NB4 (cell line): ENCODE measurements around a stretch of chr1.

DNA sequence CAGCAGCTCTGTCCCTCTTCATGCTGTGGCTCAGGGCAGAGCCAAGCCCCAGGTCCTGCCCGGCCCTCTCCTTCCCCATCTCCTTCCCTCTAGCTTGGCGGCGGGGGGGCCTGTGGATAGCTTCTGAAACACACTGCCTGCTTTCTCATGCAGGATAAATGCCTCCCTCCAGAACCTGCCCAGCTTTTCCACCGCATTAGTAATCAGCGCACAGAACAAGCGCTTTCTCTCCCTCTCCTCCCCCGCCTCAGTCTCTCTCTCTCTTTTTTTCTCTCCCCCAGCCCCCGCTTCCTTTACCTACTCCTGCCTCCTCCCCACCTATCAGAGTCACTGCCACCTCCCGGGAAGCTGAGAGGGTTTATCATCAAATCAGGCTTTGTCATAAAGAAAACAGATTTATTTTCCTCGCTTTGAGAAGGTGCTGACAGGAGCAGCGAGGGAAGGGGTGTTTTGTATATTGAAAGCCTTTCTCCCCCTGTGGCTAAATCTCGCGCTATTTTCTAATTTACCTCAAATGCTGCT, 20.1 kb downstream of the OPTC start:
- RRBS, result no CpG with 5 or more reads among the region's 13 CpGs

DNA sequence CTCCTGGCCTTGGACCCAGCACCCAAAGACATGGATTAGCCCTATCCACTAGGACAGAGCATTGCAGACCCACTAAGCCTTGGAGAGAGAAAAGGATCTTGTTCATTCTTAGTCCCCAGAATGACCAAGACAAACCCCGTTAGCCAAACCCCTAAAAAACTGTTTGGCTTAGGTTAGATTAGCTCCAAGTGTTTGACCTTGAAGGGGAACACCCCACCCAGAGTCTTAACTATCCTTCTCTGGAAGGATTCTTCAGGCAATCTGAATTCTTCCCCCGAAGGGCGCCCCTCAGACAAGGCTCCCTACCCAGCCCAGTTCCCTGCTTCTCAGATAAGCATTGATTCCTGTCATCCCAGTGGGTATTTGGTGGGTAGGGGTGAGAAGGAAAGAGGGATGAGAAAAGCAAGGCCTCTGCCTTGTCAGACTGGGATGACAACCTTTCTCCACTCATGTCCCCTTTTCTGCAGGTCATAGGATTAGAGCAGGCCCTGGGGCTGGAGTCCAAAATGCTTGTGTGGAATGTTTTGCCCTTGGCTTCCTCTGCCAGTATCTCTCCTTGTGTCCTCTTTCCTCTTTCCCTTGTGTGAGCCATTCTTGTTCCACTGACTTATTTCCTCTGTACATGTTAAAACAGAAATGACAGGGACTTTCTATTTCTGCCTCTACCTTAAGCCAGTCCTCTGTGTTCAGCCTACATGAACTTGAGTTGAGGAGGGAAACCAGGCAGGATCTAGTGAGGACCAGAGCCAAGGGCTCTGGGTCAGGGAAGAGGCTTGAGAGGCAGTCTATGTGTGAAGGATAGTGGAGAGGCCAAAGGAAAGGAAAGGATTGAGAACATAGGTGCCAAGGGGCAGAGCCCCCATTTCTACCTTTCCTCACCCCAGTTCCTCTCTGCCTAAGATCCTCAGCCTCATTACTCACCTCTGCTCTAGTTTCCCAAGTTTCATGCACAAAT, 4.0 kb downstream of the ATP2B4 start:
- RRBS, result no CpG with 5 or more reads among the region's 3 CpGs

GRCh38 chr1:203645021-203645490, 18.4 kb downstream of the ATP2B4 start:
- RRBS, result no CpG with 5 or more reads among the region's 1 CpG

DNA sequence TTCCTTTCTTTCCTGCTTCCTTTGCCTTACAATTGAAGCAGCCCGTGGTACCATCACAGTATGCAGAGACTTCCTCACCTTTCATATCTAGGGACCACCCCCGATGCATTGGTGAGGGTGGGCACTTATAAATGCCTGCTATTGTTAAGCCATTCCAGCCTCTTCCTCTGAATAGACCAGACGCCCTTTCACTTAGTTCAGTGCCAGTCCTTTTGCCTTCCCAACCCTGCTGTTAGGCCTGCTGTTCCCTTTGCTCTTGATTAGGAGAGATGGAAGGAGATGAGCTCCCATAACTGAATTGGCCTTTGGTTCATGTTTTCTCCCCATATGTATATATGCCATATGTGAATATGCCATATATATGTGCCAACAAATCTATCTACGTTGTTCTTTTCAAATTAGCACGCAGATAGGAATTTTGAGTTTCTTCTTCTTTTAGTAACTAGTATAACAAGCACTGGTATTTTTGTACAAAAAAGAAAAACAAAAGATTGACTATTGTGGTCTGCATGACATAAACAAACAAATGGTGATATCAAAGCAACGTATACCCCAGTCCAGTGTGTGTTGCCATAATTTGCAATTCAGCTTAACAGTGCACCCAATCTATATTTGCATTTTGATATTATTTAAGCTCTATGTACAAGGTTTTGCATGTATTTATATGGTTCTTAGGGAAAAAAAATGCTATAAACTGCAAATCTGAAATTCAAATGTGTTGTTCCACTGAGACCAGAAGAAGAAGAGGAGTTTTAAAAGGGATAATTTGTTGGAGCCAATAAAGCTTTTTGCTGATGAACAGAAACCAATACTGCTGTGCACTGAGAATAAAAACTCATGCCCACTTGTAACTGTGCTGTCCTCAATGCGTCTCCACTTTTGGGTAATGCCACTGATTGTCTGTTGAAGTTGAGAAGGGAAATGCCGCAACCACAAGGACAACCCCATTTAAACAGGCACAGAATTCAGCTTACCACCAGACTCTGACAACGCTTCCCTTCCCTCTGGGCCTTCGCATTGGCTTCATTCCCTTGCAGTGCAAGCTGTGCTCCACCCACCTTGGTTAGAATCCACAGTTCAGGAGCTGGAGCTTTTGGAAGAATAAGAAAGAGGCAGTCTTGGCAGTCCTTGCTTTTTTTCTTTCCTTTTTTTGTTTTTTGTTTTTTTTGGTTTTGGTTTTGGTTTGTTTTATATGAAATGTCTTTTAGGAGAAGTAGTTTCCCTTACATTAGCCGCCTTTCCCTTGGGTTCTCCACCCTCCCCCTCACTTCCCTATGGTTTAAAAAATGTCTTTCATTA, 21.3 kb upstream of the LAX1 start:
- RRBS, result no CpG with 5 or more reads among the region's 11 CpGs

- RRBS, result no CpG with 5 or more reads among the region's 9 CpGs
These were observed 6.8 kb downstream of the LAX1 start for GRCh38 chr1:203771748-203772284.

- RRBS, result no CpG with 5 or more reads among the region's 10 CpGs
These were observed 28.4 kb downstream of the ZBED6 start for GRCh38 chr1:203823871-203824201.

- RRBS, result no CpG with 5 or more reads among the region's 11 CpGs
These were observed 14.2 kb upstream of the SNRPE start for GRCh38 chr1:203846981-203847821.

DNA sequence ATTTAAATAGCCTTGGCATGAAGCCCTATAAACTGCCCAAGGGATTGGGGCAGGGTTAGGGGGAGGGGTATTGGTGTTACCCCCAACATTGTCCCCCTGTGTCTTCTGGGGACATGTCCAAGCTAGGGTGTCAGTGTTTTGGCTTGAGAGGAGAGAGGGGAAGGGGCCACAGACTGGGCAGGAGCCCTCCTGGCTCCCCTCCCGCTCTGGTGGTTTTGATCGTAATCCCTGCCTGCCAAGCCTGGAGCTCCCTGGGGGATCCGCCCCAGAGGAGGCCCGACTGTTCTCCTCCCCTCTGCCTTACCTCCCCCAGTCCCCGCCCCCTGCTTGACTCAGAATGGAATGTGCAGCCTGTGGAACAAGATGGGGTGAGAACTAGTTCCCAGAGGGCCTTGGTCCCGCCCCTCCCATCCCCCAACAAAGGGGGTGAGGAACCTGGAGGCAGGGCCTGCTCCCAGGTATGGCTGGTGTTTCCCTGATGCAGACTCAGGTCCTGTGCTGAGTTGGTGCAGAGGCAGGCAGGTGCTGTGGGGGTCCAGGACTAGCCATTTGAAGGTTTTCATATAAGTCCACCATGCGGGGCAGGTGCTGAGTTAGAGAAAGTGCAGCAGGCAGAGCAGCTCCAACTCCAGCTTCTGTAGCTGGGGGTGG, 7.4 kb downstream of the SOX13 start:
- RRBS, result no CpG with 5 or more reads among the region's 7 CpGs

DNA sequence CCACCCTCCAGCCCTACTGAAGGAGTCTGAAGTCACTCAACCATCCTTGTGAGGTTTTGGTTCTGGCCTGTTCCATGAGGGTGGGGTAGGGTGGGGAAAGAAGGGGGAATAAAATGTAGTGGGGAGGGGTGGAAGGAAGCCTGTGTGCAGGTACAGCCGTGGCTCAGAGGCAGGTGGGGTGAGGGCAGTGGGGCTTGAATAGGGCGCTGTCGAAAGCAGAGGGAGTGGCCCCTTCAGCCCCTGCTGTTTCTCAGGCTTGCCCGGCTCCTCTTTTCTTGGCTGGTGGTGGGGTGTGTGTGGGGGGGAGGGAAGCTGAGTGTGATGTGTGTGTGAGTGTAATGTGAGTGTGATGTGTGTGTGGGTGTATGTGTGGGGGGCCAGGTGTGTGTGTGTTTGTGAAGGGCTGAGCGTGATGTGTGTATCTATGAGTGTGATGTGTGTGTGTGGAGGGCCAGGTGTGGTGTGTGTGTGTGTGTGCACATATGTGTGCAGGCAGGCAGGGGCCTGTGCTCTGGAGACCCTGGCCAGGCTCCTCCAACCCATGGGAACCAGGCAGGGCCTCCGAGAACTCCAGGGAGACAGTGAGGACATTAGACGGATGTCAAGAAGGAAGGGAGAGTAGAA, 9.0 kb downstream of the SOX13 start:
- RRBS, result no CpG with 5 or more reads among the region's 7 CpGs

DNA sequence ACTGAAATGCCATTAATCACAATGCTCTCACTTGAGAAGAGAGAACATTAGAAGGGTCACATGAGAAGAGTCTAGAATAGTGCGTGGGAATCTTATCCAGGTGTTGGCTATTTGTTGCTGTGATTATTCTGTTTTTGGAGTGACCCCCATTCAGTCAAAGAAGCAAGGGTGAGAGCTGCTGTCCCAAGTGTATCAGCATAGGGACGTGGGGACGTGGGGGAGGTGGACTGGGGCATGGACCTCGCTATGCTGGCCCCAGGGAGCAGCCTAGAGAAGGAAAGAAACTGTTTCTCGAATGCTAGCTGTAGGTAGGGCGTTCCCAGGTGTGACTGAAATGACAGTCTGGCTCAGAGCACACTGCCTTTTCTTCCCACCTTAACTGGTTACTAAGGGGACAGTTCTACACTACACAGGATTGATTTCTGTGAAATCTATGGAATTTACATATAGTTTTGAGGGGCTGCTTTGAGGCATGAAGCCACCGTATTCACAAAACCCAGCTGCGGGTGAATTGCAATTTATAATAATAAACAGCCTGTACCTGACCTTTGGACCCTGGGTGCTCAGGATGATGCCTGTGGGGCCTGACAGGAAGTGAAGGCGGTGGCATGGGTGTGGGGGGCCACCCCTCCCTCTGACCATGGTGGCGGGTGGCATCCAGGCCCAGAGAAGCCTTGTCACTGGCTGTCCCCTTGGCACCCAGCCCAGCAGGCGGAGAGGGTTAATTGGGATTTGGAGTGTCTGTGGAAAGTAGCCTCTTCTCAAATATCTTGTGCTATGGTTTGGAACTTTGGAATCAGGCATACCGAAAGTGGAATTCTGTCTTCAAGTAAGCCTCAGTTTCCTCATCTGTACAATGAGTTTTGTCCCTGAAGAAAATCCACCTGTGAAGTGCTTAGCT, 20.2 kb downstream of the SOX13 start:
- RRBS, result no CpG with 5 or more reads among the region's 12 CpGs

- RRBS, result no CpG with 5 or more reads among the region's 19 CpGs
These were observed 31.5 kb downstream of the SOX13 start for GRCh38 chr1:204103973-204105205.

- RRBS, result no CpG with 5 or more reads among the region's 3 CpGs
These were observed 23.4 kb downstream of the ETNK2 start for GRCh38 chr1:204128504-204128826.

DNA sequence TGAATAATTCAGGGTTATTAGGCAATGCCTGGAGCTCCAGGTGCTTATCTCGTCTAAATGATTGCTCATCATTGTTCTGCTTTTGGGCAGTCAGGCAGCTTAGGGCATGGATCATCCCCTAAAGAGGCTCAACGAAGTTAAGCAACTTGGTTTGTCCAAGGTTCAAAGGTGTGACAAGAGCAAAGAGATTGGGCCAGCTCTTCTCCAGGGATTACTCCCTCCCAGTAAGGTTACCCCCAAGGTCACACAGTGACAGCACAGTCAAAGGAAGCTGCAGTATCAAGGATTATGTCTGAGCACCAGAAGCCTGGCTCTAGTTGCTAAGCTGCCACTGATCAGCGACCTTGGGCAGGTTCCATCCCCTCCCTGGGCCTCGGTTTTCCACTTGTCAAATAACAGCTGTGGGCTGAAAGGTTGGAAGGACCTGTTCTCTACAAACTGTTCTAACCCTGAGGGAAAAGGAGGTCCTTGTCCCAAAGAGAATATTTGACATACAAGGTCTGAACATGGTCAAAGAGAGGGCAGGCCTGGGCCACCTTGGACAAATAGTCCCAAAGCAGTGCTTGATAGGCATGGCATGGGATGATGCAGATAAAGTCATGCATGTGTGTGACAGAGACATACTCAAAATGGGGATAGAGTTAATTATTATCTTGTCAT, 6.7 kb downstream of the ETNK2 start:
- RRBS, result no CpG with 5 or more reads among the region's 4 CpGs

- RRBS, result no CpG with 5 or more reads among the region's 5 CpGs
These were observed 6.2 kb downstream of the ETNK2 start for GRCh38 chr1:204145707-204146047.

DNA sequence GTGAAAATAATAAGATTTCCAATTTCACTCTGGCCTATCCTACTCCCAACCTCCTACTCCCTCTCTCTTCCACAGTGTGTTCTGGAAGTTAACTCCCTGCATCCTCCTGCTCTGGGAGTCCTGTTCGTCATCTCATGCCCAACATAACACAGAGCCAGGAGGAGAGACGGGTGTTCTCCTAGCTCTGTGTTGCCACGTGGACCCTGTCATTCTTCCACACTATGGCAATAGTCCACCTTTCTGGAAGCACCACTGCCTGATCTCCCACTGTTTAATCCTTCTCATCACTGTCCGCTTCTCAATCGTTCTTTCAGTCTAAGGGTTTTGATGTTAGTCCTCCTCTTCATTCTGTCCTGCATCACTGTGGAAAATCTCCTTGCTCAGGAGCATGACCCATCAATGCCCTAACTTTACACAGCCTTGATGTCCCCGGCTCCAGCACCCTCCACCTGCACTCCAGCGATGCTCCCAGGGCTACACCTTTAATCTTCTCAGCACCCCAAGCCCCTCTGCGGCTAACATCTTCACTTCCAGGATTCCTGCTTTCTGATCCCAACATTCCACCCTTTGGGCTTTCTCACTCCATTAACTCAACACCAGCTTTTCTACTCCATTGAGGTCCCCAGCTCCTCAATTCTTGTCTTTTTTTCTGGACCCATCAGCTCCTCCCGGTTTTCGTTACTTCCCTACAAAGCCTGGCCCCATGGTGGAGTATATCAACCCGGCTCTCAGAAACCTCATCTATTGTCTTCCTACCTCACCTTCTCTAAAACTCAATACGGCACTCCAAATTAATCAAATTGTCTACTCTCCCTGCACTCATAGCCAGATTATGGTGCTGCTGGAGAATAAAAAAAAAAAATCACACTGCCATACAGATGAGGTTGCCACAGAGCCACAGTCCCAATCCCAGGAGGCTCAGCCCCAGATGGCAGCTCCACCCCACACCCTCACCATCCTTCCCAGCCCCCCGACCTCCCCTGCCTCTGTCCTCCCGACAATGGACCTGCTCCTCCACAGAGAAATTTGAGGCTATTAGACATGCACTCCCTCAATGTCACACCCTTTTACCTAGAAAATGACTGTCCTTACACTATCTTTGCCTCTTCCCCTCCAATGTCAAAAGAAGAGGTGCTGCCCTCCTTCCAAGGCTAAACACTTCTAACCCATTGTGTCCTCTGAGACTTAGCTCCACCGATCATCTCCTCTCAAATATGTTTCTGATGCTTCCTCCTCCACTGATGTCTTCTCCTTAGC, 55.2 kb upstream of the GOLT1A start:
- RRBS, result no CpG with 5 or more reads among the region's 15 CpGs

- RRBS, result 97% methylated on average over 5 of the region's 11 CpGs
These were observed 59.4 kb upstream of the GOLT1A start for GRCh38 chr1:204273042-204273727.

DNA sequence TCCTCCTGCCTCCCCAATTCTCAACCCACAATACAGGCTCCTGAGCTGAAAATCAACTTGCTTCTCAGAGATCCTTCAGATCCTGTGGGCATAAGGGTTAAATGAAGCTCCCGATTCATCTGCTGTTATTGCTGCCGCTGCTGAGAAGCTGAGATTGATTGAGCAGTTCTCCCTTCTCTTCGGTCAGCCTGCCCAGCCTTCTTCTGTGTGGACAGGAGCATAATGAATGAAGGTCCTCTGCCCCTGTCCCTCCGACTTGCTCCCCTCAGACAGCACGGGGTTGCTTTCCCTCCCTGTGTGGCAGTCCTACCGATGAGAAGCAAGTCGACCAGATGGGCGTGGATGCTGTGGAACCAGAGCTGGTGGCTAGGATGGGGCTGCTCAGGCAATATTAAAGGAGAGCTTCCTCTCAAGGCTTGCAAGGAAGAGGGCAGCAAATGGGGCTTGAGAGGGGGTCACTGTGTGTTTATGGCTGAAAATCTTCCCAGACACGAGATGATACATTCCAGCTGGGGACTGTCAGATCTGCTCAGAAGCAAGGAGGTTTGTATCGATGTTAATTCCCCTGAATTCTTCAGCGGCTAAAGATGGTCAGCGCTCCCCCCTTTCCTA, 63.9 kb upstream of the GOLT1A start:
- RRBS, result no CpG with 5 or more reads among the region's 12 CpGs

- RRBS, result no CpG with 5 or more reads among the region's 7 CpGs
These were observed 67.2 kb downstream of the PLEKHA6 start for GRCh38 chr1:204292546-204293012.

DNA sequence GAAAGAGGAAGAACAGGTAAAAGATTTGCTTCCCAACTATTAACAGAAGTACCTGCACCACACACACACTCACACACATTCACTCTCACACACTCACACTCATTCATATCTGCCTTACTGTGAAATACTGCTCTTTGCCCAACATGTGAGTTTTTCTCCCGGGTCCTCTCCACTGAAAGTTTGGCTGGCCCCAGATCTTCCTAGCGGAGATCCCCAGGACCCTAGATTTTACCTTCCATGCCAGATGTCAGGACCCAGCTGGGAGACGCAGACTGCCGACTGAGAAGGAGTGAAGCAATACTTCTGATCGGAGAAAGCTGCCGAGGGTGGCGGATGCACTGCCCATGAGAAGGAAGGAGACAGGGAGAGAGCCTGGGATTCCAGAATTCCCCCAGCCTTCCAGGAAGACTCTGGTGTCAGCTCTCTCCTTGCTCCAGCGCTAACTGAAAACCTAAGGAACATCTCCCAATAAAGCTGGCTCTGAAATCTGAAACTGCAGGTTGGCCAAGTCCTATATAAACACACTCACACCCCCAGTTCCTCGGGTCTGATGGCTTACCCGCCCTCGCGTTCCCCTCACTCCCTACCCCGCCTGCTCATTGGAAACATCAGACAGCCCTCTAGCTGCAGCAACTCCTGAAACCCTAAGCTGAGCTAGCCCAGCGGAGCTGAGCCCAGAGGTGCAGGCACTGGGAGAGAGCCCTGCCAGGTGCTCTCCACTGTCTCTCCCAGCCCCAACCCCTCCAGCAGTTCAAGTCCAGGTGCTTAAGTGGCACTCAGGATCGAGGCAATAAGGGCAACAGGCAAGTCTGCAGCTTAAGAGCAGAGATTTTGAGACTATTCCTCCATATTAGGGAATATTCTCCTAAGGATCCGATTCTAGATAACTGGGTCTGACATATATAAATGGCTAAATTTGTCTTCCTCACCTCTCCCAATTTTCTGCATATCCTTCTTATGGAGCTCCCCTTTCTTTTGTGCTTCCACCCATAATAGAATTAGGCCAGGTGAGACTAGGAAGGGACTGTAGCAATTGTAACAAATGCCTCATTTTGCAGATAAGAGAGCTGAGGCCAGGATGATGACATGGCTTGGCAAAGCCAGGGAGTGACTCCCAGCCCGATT, 52.3 kb downstream of the PLEKHA6 start:
- RRBS, result no CpG with 5 or more reads among the region's 17 CpGs

- RRBS, result no CpG with 5 or more reads among the region's 8 CpGs
These were observed 11.0 kb downstream of the PLEKHA6 start for GRCh38 chr1:204348668-204349233.